GM12892 (cell line): ENCODE measurements around the gene OSTM1.

GRCh38 chr6:106539155-106539807, 90.0 kb downstream of the RTN4IP1 start:
- RRBS: no CpG with 5 or more reads among the region's 7 CpGs

- RRBS: no CpG with 5 or more reads among the region's 7 CpGs
These were observed 37.4 kb downstream of the QRSL1 start for GRCh38 chr6:106666567-106667302.

DNA sequence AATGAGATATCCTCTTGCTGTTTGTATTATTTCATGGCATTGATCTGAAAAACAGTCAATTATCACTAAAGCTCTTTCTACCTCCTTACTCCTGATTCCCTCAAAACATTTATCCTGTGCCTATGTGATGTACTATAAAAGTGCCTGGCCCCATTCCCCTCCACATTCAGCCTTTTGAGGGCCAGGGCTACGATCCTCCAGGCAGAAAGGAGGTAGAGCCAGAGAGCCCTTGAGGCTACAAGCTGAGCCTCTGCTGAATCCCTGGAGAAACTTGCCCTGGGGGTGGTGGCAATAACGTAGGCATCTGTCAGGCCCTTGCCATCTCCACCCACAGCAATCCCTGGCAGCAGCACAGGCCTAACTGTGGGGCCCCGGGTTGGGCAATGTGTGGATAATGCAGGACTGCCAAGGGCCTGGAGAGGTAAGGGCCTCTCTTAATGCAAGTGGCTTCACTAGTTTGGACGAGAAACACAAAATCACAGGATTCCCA, 98.8 kb downstream of the QRSL1 start:
- RRBS: no CpG with 5 or more reads among the region's 4 CpGs

DNA sequence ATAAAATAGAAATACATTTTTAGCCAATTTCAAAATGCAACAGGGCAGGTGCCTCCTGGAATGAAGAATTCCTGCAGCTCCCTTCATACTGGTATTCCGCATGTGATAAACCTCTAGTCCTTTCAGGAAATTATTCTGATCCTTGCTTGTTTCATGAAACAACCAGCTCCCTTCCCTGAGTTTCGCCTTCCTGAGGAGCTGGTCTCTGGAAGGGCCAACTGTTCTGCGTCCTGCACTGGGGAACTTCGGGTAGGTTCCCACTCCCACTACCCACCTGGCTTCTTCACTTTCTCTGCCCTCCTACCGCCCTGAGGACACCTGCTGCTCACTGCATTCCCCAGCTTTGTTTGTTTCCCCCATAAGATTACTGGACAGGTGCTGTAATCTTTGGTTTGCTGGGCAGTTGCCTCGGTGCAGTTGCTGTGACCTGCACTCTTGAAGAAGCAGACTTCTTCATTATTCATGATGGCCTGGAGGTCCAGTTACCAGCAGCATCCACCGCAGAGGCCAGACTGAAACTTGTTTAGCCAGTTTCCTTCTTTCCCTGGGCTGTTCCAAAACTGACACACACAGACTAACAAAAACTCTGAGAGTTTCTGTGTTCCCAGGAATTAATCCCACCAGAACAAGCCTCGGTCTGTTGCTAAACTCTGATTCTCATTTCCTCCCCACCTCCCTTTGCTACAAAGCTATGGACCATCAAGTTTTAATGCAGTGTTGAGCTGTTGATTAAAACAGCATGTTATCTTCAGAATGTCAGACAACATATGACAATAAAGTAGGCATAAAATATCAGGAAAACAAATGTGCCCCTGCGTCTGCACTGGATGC, 144.0 kb downstream of the QRSL1 start:
- RRBS: no CpG with 5 or more reads among the region's 9 CpGs

- RRBS: no CpG with 5 or more reads among the region's 3 CpGs
These were observed 74.2 kb upstream of the BEND3 start for GRCh38 chr6:107189536-107189868.

DNA sequence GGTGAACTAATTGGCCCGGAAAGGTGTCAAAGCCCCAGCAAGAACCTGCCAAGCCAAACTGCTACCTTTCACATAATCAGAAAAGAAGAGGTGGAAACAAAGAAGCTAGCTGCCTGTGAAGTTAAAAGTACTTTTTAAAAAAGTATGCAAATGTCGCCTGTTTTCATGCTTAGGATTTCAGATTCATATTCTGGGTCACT, 106.4 kb upstream of the BEND3 start:
- RRBS: no CpG with 5 or more reads among the region's 2 CpGs

GRCh38 chr6:107328994-107329580, 130.3 kb downstream of the PDSS2 start:
- RRBS: no CpG with 5 or more reads among the region's 5 CpGs

DNA sequence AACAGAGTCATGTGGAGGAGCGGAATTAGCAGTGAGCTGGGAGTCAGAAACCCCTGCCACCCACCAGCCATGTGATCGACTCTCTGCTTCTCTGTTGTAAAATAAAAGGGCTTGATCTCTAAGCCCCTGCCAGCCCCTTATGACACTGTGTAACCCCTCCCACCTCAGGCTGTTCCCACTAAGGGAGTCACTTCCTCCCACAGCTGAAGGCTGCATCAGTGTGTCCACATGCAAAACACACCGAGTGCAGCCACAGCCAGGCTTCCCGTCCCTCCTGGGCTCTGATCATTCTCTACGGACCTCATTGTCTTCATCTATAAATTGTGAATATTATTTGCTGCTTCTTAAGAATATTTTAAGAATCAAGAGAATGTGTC, 110.9 kb downstream of the SCML4 start:
- RRBS: no CpG with 5 or more reads among the region's 5 CpGs

- RRBS: no CpG with 5 or more reads among the region's 7 CpGs
These were observed 36.8 kb downstream of the SCML4 start for GRCh38 chr6:107787222-107787756.

GRCh38 chr6:107822173-107823050, 1.7 kb downstream of the SCML4 start:
- RRBS: no CpG with 5 or more reads among the region's 9 CpGs

GRCh38 chr6:107843439-107843728, 19.3 kb upstream of the SCML4 start:
- RRBS: no CpG with 5 or more reads among the region's 4 CpGs

GRCh38 chr6:107893274-107894147, 64.5 kb downstream of the SEC63 start:
- RRBS: no CpG with 5 or more reads among the region's 9 CpGs

DNA sequence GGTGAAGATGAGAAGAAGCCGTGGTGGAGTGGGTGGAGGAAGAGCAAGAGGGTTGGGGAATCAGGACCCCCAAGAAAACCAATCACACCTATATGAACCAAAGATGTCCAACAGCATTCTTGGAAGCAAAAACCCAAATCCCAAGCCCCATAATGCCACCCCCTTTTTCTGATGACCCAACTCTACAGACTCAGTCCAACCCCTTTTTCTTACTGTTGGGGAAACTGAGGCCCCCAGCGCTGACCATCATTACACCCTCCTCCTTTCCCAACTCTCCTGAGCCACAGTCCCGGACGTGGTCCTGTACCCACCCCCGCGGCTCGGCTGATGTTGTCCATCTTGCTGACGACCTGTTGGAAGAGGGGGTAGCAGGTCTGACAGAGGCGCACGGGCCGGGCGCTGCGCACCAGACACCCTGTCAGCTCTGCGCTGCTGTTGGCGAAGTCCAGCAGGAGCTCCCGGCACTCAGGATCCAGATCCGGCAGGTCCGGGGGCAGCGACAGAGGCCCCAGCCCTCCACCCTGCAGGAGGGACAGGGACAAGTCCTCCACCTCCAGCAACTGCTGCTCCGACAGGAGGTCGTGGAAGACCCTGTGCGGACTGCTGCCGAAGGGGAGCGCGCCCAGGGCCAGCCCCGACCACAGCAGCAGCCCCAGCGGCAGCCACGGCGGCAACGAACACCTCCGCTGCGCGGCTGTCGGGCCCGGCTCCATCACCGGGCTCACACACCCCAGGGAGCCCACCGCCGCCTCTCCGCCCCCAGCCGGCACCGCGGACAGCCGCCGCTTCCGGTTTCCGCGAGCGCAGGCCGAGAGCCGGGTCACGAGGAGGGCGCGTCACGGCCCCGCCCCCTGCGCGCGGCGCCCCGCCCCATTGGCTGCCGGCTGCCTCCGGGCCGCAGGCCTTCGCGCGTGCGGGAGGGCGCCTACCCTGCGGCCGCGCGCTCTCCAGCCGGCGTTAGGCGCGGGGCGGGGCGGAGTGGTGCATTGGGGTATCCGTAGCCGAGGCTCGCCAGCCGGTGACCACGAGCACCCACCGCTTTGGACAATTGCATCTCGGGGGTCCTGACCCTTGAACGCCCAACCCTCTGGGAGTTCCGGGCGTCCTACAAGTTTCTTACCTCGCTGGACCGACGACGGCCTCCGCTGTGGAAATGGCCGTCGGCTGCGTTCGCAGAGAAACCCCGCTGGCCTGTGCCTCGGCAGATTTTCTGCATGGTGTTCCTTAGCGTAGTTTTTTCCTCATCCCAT, at the start of gene OSTM1:
Gene OSTM1 (minus strand): TSS at position 803 of the 1,250 bp plus-strand sequence.
- RRBS: 1% methylated on average over 48 of the region's 100 CpGs

- RRBS: no CpG with 5 or more reads among the region's 45 CpGs
These were observed 888 bp downstream of the FOXO3 start for GRCh38 chr6:108561578-108562031.

GRCh38 chr6:108571338-108571908, 10.7 kb downstream of the FOXO3 start:
- RRBS: no CpG with 5 or more reads among the region's 5 CpGs

DNA sequence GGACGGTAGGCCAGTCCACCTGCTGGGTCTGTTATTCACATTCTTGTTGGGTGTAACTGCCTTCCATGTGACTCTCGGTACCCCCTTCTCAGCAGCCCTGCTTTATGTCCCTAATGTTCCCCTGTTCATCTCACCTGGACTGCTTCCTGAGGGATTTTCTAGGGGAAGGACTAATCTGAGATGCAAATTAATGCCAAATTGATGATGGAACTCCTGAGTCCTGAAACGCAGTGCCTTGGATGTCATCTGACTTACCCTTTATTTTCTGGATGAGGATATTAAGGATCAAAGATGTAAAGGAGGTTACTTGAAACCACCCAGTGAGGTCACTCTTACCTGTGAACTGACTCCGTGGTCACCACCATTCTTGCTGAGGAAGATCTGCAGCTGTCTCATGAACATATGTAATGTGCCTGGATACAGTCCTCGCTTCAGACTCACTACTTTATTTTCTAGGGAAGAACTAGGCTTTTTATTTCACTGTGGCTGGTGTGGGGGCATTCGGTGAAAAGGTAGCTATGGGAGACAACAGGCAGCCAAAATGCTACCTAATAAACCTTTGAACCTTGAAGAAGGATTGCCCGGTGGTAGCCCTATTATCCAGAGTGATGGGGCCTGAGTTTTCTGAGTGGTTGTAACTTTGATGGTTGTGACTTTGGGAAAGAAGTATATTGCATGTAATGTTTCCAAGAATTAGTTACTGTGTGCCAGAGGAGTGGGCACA, 22.2 kb downstream of the FOXO3 start:
- RRBS: no CpG with 5 or more reads among the region's 7 CpGs

DNA sequence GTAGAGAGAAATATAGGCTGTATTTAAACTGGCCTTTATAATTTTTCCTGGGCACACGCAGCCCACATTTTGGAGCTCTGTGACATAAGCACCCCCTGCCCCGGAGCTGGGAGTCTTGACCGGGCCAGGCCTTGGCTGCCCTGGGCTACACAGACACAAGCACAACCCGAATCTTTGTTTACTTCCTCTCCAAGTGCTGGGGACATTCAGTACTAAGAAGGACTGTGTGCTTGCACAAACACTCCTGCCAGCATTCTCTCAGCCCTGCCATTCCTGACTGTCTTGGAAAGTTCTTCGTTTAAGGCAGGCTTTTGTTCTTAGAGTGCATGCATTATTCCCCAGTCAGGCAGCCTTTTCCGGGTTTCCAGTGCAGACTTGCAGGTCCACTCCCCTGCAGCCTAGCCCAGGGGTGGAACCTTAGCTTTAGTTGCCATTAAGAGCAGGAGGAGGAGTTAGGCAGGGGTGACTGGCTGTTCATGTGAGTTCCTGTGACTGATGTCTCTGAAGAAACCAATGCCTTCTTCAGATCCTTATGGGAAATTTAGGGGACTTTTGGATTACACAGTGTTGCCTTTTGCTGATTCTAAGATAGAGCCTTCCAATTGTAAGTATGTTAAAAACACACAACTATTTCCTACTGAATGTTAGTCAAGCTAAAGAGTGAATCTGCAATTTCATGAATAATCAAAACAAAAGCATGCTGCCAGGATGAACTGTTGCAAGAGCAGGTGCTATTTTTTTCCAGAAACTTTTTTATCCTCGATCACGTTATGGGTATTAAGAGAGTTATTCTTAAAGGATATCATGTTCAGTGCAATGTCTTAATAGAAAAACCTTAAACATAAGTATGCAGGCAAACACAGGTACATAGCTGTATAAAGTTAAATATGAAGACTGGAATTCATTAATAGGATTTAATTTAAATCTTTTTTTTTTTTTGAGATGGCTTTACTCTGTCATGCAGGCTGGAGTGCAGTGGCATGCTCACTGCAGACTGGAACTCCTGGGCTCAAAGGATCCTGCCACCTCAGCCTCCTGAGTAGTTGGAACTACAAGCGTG, 28.8 kb downstream of the FOXO3 start:
- RRBS: no CpG with 5 or more reads among the region's 9 CpGs

- RRBS: no CpG with 5 or more reads among the region's 11 CpGs
These were observed 30.4 kb downstream of the FOXO3 start for GRCh38 chr6:108590666-108591904.

DNA sequence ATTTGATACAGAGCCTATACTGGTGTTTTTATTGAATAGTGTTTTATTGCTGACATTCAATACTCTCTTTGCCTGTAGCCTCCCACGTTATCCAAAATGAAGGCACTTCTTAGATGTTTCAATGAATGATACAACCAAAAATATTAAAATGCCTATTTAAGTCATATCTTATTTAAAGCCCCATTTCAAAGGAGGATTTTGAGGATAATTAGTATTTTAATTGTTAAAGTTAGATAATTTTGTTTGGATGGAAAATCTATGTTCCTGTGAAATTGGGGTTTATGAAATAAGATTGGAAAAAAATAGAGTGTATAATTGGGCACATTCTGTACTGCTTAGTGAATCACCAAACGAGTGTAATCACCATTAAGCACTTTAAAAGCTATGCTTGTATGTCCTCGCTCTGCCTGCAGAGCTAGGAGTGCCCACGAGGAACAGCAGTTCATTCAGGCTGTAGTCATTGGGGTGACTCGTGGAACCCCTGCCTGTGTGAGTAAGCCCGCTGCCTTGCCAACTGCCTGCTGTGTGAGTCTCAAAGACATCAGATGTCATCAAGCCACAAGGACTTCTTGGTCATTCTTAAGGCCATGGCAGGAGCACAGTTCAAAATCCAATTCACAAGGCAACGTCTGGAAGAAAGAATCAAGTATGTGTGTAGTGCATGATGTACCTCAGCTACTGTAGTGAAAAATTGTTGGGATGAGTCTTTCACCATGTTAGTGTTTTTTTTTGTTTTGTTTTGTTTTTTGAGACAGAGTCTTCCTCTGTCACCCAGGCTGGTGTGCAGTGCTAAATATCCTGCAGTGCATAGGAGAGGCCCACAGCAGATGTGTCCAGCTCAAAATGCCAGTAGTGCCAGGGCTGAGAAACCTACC, 60.3 kb downstream of the FOXO3 start:
- RRBS: no CpG with 5 or more reads among the region's 7 CpGs